Umbilical cord (tissue), 2 donors: Measurements from ENCODE around the gene LGMN.

GRCh38 chr14:92560450-92560821 is 46.9 kb downstream of the RIN3 start:
- RAMPAGE, long total RNA = no peak

GRCh38 chr14:92586588-92587586 is 73.3 kb downstream of the RIN3 start:
- RAMPAGE, long total RNA = no peak

GRCh38 chr14:92603303-92603655 is 89.7 kb downstream of the RIN3 start:
- RAMPAGE, long total RNA = no peak

DNA sequence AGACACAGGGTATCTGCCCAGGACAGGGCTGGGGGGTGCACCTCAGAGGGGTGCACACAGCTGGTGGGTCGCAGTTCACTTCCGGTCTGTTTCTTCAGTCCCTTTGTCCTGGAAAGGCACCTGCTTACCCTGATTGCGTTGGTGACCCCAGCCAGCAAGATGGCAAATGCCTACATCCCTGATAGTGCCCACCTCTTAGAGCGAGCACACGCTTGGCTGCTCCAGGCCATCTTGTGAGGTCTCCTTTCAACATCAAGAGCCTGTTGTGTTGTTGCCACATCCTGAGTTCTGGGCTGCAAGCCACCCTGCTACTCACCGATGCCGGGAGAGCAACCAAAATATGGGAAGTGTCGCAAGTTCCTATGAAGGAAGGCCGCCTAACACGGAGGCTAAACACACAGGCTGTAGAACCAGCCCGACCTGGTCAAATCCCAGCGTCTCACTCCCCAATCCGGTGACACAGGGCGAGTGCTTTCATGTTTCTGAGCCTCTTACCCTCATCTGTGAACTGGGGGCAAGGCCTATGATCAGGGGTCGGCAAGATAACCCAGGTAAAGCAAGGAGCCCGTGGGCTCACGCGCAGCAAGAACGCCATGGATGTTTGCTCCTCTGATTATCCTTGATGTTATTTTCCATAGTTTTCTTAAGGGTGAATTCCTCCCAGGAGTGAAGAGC is 98.4 kb downstream of the LGMN start:
- RAMPAGE, long total RNA = no peak

DNA sequence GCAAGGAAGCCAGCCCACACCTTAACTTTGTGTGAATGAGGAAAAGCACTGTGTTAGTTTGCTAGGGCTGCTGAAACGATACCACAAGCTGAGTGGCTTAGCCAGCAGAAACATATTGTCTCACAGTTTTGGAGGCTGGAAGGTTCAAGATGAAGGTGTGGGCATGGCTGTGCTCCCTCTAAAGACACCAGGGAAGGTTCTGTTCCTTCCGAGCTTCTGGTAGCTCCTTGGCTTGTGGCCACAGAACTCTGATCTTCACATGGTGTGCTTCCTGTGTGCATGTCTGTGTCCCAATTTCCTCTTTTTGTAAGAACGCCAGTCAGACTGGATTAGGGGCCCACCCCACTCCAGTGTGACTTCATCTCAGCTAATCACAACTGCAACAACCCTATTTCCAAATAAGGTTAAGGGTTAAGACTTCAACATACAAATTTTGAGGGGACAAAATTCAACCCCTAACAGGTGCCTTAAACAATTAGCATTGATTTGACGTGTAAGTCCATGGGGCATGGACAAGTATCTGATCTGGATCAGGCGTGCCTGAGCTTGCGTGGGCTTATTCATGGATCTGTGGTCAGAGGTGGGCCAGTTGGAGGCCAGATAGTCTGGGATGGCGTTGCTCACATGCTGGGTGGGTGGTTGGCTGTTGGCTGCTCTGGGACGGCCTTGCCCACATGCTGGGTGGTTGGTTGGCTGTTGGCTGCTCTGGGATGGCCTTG is 88.6 kb downstream of the LGMN start:
- RAMPAGE, long total RNA = no peak

- RAMPAGE, long total RNA = no peak
Observed at GRCh38 chr14:92671121-92671931, 77.1 kb downstream of the LGMN start.

- RAMPAGE, long total RNA = no peak
Observed at GRCh38 chr14:92684559-92685089, 63.8 kb downstream of the LGMN start.

DNA sequence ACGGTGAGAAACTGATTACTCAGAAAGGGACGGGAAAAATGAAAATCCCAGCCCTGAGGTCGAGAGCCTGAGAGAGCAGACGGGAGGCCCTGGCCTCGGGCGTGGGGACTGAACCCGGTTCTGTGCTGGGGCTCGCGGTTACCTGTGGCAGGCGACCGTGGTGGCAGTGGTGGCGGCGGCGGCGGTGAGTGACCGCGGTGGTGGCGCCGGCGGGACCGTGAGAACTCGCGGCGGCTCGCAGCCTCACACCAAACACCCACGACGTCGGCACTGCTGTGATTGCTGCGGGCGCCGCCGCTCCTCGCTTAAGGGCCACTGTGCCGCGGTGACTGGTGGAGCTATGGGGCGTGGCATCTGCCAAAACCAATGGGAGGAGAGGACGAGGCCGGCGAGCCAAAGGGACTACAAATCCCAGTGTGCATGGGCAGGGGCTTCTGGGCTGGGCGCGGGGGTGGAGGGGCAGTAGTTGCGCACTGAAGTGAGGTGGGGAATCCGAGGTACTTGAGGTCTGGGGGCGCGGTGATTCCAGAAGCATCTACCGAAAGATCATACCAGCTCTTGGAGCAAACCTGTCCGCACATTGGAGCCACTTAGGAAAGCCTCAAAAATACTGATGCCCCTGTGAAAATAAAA is at the start of gene LGMN:
Gene LGMN (minus strand): TSS at position 281 of the 633 bp plus-strand sequence.
- RAMPAGE, long total RNA = start-site peak on the minus strand centred at position 297 of the sequence, 75 bp wide, 118 and 49 reads in 2 replicates

GRCh38 chr14:92780299-92780913 is 13.7 kb upstream of the GOLGA5 start:
- RAMPAGE, long total RNA = no peak

DNA sequence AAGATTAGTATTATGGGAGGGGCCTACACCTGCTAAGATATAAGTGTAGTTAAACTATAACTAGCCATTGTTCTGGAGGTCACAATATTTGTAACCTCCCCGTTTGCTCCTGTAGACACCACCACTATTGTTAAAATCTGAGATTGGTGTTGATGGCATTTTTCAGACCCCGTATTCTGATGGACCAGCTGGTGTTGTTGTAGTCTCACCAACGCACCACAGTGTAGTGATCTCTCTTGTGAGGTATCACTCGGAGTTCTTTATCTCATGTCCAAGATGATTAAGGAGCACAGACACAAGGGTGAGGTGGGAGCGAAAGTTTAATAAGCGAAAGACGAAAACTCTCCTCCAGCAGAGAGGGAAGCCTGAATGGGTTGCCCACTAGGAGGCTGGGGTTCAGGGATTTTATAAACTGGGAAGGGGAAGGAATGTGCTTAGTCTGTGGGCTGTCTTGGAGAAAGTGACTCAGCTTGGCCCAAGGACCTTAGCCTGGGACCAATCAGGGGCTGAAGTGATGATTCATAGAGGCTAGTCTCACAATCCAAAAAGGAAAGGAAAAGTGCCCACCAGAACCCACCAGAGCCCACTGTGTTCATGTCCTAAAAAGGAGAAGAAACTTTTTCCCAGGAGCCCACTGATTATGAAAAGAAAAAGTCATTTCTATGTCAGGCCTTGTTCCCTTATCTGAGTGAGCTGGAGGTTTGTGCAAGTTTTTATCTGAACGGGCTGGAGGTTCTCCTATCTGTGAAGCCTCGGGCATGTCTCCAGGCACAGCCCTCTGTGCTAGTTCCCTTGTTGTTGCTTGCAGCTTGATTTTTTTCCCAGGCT is 8.5 kb upstream of the GOLGA5 start:
- RAMPAGE, long total RNA = no peak

DNA sequence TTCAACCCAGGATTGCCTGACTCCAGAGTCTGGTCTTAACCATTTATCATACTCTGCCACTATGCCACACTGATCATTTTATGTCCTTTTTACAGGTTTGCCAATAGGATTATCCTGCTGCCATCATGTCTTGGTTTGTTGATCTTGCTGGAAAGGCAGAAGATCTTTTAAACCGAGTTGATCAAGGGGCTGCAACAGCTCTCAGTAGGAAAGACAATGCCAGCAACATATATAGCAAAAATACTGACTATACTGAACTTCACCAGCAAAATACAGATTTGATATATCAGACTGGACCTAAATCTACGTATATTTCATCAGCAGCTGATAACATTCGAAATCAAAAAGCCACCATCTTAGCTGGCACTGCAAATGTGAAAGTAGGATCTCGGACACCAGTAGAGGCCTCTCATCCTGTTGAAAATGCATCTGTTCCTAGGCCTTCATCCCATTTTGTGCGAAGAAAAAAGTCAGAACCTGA is 3.2 kb downstream of the GOLGA5 start:
- RAMPAGE, long total RNA = no peak

DNA sequence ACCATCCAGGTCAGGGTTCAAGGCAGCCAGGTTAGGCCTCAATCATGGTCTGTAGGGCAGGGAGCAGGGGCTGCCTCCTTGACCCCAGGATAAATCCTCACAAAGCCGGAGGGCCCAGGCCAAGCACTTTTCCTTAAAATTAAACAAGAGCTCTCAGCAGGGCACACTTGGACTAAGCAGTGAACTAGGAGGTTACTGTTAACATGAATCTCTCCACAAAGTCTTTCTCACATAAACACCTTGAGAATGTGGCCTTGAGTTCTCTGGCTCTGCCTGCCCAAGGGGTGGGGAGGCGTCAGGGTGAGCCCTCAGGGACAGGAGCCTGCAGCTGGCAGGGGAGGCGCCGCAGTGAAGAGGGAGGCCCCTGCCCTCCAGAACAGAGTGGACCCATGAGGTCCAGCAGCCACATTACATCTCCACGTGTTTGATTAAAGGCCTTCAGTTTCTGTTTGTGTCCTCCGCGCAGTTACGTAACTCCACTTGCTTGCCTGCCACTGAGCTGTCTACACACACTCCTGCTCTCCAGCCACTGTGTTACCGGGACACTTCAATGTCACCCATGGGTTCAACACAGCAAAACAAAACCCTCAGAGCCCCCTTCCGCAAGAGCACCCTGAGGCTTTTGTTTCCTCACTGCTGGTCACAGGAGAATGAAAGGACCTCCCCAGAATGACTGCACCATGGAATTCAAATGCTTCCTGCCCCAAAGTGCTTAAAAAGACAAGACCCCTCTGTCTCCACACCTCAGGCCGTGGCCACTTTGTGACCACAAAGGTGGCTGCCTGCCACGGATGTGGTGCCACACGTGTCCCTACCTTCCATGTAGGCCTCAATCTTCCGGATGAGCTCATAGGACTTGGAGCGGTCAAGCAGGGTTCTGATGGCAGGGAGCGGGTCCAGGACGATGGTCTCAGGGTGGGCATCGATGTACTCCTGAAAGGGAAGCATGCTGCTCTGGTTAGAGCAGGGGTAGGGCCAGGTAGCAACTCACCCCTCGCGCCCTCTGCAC is 70.4 kb downstream of the CHGA start:
- RAMPAGE, long total RNA = no peak

GRCh38 chr14:93019046-93020348 is 96.2 kb downstream of the ITPK1 start:
- RAMPAGE, long total RNA = no peak

DNA sequence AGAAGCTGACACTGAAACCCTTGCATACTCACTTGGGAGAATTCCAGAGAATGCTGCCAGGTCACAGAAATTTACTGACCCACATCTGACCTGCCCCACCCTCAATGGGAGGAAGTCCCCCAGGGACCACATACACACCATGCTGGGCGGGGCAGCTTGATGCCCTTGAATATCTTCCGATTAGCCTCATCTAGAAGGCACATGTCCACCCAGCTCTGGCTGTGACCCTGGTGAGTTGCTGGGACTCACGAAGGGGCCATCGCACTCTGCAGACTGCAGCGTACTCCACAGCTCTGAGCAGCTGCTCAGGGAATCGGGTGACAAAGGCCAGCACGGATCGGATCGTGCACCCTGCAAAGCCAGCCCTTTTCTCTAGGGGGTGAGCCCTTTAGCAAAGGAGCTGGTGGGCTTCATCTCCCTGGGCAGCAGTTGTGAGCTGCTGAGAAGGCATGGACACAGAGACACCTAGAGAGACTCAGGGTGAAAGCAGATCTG is 83.1 kb downstream of the ITPK1 start:
- RAMPAGE, long total RNA = no peak

DNA sequence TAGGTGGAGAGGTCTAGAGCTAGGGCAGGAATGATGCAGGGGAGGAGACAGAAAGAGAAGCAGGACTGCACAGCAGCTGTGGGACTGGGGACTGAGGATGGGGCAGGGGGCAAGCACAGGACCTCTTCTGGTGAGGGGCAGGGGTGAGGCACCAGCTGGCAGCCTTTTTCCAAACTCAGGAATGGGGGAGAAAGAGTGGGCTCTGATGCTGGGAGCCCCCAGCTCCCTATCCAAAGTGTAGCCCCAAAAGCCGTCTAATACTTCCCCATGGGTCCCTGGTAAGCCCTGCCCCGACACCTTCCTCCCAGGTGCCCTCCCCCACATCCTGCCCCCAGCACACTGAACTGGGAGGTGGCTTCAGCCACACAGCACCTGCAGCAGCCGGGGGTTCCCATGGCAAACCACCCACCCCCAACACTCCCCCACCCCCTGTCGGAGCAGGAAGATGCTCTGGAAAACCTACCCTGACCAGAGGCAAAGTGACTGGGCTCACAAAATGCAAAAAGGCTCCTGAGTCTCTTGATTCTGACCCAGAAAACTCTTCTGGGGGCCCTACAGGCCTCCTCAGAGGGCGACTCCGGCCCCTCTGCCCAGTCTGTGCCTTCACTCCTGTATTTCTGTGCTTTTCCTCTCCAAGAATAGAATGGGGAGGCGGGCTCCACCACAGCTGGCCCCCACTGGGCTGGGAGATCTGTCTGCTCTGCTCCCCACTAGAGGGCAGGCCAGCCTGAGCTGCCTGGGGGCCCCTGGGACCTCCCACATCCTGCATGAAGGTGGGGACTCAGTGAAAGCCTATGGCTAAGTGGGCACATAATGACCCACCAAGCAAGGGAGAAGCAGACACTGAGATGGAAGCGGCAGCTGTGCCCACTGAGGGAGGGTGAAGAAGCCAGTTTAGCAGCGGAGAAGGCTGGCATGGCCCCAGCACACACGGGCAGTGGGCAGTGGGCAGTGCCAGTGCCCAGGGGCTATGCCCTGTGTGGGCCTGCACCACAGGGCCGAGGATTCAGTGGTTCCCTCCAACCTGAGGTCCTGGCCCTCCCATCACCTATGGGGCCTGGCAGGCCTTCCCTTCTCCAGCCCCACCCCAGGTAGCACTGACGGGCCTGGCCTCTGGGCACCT is 81.5 kb downstream of the ITPK1 start:
- RAMPAGE, long total RNA = no peak

- RAMPAGE, long total RNA = no peak
Observed at GRCh38 chr14:93104772-93105849, 10.6 kb downstream of the ITPK1 start.

DNA sequence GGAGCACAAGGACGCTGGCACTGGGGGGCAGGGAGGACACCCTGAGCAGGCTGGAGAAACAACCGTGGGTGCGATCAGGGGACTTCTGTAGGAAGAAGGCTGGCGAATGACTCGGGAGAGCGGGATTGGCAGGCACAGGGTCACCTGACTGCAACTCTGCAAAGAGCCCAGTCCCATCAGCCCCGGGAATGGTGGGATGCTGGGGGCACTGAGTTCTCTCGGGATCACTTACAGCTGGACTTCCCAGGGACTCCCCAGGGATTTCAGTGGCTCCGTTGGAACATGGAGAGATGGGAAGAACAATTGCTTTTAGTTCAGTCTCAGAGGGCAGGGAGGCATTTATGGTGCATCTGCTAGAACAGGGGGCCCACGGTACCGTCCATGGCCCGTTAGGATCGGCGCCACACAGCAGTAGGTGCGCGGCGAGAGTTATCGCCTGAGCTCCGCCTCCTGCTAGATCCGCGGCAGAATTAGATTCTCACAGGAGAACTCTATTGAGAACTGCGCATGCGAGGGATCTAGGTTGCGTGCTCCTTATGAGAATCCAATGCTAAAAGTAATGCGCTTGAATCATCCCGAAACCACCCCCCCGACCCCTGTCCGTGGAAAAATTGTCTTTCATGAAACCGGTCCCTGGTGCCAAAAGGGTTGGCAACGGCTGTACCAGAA is 24.4 kb downstream of the UBR7 start:
- RAMPAGE, long total RNA = no peak

DNA sequence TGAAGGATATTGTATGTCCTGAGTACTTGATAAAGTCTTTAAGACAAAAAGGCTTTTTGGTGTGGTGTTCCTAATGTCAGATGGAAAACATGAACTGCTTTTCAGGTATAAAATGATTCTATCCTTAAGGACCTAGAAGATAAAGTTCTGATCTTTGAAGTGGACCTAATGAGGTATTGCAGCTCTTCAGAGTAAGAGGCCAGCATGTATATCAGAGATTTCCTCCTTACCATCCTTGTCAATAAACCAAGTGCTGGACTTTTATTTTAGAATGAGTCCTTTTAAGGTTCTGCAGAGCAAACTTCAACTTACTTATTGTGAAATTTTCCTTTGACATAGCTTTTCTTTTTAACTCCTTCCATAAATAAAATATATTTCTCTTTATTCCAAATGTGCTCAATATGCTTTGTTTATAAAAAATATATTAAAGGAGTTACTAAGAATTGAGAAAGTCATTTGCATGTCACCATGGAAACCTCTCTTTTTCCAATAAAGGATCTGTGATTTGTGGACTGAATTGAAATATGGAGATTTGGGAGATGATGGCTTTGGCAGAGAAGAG is 50.2 kb downstream of the UNC79 start:
- RAMPAGE, long total RNA = no peak

GRCh38 chr14:93717554-93717949 is 70.7 kb downstream of the PRIMA1 start:
- RAMPAGE, long total RNA = no peak

GRCh38 chr14:93956625-93957434 is 19.5 kb downstream of the ASB2 start:
- RAMPAGE, long total RNA = no peak